ENCODE measurements around a stretch of chr4.

DNA sequence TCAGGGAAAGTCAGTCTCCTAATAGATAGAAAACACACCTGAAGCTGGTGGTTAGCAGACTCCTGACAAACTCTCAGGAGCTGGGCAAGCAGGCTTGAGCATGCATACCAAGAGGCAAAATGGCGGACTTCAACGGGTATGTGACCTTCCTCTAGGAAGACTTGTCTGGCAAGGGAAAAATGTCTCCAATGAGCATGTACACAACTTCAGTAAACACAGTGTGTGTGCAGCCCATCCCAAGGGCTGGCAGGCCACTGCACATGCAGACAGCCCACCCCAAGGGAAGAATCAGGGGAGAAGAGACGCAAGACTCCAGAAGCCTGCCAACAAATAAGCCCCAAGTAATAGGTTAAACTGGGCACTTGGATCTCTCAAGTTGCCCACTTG lies 2.3 kb downstream of the TLR1 start:
- PRO-cap = no peak

GRCh38 chr4:38816267-38817047 lies 11.9 kb upstream of the TLR1 start:
- PRO-cap = no peak

DNA sequence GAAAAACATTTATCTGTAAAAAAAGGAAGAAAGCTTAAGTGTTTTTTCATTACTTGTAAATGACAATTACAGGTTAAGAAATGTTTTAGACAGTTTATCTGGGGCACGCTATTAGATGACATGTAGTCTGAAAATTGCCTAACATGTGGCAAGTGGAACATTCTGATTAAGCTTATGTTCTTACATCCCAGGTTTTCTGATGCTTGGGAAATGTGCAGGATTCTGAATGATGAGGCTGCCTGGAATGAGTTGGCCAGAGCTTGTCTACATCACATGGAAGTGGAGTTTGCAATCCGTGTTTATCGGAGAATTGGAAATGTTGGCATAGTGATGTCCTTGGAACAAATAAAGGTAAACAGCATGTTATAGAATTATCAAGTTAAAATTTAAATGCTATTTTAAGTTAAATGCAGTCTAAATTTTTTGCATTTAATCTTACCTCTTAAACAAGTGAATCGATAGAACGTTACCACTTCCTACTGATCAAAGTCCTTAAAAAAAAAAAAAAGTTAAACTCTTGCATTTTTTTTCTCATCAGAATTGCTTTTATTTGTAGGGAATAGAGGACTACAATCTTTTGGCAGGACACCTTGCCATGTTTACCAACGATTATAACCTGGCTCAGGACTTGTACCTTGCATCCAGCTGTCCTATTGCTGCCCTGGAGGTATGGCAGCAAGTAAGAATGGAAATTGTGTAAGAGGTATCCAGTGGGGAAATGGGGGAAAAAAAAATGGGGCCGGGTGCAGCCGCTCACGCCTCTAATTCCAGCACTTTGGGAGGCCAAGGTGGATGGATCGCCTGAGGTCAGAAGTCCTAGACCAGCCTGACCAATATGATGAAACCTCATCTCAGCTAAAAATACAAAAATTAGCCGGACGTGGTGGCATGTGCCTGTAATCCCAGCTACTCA lies 49.5 kb downstream of the WDR19 start:
- PRO-cap = no peak

GRCh38 chr4:39366888-39367071 lies 618 bp upstream of the RFC1 start:
- PRO-cap = no peak

- PRO-cap = no peak
Observed at GRCh38 chr4:39413279-39413684, 6.6 kb downstream of the KLB start.

GRCh38 chr4:39521244-39521674 lies 6.0 kb downstream of the UGDH start:
- PRO-cap = no peak

GRCh38 chr4:39532447-39533221 lies 5.4 kb upstream of the UGDH start:
- PRO-cap = no peak

DNA sequence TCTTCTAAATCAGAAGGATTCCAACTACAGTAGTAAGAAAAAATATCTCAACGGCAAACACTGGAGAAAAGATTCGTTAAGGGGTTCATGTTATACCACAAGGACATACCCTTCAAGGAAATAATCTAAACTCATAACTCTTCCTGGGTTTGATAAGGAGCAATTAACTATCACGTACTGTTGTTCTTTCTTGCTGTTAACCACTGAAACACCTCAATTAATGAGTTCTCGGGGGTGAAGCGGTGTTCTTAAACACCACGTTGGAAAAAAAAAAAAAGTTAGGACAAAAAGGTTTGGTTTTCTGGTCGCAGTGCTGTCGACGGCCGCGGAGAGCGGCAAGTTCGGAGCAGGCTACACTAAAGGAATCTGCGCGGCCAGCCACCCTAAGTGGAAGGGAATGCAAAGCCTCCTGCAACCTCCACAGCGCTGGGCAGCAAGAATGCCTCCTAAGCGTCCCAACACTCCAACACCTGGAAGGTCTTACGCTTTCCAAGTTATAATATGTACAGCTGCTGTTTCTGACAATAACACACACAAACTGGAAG lies 1.3 kb downstream of the SMIM14 start:
- PRO-cap = bidirectional peak, plus-strand start at position 322 of the sequence, minus-strand start at position 355 of the sequence

- PRO-cap = no peak
Observed at GRCh38 chr4:39648289-39648815, 9.7 kb upstream of the SMIM14 start.

DNA sequence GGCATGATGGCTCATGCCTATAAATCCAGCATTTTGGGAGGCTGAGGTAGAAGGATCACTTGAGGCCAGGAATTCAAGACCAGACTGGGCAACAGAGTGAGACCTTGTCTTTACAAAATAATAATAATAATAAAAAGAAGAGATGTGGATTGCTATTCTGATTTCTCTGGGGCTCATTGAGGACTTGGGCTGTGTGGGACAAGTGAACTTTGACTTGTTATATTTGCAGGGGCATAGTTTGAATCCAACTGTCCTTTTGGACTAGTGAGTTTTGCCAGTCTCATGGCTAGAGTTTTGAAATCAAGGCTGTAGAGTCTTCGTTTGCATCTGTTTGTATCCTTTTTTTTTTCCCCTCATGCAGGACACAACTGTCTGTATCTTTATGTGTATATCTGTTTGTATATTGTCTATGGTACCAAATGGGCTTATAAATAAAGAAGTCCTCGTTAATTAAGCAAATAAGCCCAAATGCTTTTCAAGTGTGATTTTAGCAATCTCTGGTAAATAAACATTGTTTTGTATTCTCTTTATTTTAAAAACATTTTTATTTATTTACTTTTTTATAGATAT lies 11.2 kb upstream of the SMIM14 start:
- PRO-cap = no peak

- PRO-cap = no peak
Observed at GRCh38 chr4:39908217-39908961, 69.3 kb downstream of the PDS5A start.

GRCh38 chr4:39946176-39946713 lies 31.5 kb downstream of the PDS5A start:
- PRO-cap = no peak

DNA sequence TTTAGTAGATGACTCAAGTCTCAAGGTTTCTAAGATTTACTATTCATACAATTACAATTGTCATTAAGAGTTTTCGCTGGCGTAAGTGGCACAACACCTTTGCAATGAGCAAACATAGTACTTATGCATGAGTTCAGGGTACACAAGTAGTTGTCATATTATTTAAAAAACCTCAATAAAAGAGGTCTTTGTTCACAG lies 4.5 kb upstream of the RHOH start:
- PRO-cap = no peak

GRCh38 chr4:40206038-40206910 lies 9.4 kb downstream of the RHOH start:
- PRO-cap = no peak

DNA sequence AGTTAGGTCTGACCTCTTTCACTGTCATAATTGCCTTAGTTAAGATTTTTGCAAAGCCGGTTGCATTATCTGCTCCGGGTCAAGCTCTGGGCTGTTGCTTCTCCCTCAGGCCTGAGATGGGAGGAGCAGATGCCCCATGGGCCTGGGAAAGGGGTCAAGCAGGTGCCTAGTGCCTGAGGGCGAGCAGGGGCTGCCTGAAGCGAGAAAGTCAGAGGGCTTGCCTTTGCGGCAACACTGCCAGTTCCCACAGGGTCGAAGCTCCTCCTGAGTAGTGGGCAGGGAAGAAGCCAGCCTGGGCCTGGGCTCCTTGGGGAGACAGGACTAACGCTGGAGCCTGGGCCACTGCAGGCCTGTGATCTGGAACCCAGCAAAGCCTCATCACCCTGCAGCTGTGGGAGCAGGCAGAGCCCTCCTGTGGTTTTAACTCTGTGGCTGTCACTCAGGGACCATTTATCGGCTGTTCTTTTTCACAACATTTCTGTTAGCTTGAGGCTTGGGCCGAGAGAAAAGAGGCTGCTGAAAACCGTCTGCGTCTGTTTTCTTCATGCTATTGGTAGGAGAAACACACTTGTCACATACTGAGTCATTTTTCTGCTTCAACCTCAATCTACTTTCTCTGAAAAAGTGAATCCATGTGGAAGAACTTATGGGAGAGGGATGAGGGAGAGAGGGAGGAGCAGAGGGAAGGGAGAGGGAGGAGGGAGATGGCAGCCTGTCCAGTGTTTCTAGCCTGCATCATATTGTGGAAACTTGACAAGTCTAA lies 68.3 kb downstream of the RHOH start:
- PRO-cap = no peak

GRCh38 chr4:40308196-40308576 lies 26.9 kb upstream of the CHRNA9 start:
- PRO-cap = no peak

- PRO-cap = no peak
Observed at GRCh38 chr4:40321457-40322151, 13.5 kb upstream of the CHRNA9 start.

DNA sequence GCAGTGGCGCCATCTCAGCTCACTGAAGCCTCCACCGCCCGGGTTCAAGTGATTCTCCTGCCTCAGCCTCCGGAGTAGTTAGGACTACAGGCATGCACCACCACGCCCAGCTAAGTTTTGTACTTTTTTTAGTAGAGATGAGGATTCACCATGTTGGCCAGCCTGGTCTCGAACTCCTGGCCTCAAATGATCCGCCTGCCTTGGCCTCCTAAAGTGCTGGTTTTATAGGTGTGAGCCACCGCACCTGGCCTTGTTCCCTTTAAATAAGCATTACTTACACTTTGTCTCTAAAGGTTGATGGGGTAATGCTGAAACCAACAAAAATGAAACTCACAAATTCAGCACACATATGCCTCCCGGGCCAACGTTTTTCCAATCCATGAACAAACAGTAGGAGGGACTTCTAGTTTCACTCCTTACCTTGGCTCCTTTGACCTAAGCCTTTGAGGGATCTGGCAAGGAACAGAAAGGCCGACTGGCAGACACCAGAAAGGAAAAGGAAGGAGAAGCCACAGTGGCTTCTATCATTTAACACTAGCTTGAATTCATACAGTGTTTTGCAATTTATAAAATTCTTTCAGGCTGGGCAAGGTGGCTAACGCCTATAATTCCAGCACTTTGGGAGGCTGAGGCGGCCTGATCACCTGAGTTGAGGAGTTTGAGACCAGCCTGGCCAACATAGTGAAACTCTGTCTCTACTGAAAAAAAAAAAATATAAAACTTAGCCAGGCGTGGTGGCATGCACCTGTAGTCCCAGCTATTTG lies 114.8 kb downstream of the CHRNA9 start:
- PRO-cap = no peak

DNA sequence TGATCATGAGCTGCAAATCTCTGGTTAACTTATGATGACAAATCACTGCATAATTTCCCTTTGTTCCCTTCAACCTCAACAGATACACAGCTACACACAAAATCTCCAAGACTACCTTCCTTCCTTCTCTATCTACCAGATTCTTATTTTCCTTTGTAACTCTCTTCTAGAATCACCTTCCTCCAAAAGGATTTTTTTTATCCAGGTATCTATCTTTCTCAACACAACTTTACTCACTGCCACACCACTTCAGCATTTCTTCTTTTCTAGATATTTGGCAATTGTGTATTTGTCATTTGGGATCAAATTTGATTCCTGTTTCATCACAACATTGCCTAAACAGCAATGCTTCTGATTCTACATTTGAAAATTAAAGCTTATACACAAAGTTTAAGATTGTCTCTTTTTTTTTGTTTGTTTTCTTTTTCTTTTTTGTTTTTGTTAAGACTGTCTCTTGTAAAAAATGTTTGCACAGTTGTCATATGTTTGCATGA lies 145.0 kb downstream of the RBM47 start:
- PRO-cap = no peak

DNA sequence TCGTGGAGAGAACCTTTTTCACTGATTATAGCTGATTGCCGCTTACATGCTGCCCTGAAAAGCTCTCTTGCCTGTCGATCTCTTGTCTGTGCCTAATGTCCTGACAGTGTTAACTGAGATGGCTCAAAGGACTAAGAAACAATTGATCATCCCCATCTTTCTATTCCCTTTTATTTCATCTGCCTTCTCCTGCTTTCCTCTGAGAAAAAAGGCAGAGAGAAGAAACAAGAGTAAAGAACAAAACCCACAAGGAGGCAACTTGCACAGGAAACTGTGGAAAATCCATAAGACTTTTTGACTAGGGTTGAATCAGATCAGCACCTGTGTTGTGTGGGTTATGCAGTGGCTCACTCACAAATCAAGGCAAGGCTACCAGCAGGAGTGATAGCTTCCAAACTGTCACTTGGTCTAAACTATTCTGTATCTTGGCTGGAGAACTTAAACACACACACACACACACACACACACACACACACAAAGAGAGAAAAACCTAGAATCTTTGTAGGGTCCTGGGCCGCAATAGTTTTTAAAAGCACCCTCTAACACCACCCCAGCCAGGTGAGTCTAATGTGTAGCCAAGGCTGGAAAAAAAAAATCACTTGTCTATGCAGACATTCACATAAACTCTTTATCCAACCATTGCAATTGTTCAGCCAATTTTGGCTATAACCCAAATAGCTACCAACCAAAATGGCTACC lies 133.6 kb downstream of the RBM47 start:
- PRO-cap = no peak

Data from right common carotid artery plus branches (tissue), 1 donor.